Esophagus squamous epithelium (tissue), 4 donors: ENCODE data around the genes KRT40, KRTAP4-8, KRTAP9-2, KRT34, FKBP10, C17orf113 and ZNF385C.

DNA sequence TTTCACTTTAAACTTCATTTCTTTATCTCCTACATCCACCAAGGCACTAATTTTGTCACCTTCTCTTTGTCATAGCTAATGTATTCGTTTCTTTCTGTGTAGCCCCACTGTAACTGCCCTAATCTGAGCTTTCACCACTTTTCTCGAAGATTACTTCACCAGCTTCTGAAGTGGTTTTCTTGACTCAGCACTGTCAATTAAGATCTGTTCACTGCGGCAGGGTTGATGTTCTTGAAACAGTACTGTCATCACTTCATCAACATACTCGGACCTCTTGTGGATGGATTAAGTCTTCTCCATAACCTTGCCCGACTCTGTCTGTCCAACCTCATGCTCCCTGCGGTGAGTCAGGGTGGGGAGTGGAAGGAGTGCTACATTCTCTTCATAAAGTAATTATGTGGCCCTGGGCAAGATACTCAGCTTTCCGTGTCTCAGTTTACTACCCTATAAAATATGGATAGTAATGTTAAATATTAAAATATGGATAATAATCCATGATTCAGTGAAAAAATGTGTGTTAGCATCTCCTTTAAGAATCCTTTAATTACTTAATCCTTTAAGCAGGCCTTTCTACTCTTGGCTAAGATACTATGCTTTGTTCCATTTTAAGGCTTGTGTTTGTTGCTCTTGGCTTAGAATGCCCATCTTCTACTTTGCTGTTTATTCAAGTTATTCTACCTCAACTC lies 5.7 kb upstream of the KRT10 start:
- PRO-cap: no peak
- RAMPAGE, long total RNA, 4 experiments: no peak in any of the 4 experiments

DNA sequence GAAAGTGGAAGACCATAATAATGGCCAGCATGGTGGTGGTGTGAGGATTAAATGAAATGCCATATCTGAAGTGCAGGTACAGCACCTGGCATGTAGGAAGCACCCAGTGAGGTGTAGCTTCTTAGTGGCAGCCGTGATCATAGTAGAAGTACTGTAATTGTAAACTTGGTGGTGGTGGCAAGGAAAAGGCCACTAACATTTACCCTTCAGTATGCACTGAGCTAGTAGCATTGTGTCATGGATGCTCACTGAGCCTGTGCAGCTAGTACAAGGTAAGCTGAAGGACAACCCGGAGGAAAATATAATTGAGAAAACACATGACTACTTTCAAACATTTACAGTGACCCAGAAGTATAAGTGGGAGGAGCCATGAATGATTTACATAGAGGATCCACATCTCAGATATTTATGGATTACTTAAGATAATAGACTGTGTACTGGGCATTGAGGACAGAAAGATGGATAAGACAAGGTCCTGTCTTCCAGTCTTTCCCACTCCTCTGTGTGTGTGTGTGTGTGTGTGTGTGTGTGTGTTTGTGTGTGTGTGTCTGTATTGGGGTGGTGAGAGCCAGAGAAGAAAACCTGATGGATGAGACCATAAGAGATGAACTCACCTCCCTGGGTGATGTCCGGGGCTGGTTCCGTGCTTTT lies 14.8 kb upstream of the KRT20 start:
- PRO-cap: no peak
- RAMPAGE, long total RNA, 4 experiments: no peak in any of the 4 experiments

DNA sequence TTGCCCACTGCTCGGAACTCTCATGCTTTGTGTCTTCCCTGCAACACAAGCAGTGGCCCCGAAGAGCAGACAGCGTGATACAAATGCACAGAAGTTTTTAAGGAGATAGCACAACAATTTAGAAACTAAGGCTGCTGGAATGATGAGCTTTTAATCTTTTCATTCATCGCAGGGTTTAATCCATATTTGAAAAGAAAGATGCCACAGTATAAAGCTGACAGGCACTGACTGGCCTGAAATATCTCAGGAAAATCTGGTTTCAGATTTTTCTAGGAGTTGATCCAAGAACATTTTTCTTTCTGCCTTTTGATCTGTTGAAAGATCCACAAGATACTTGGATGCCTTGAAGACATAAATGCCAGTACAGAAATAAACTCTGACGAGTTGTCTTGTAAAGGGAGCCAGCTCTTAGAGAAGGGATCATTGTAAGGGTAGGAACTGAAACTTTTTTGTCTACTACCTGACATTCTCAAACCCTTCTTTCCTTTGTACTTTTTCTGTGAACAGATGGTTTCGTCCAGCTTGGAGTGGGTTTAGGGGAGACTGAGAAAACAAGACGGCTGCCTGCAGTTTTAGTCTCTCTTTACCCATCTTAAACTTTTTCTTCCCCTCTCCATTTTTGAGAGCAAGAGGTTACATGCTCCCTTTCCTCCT lies 25.4 kb upstream of the KRT20 start:
- PRO-cap: unidirectional peak, plus-strand start at position 382 of the sequence; unidirectional peak, plus-strand start at position 411 of the sequence
- RAMPAGE, long total RNA, 4 experiments: no peak in any of the 4 experiments

- PRO-cap: no peak
- RAMPAGE, long total RNA, 4 experiments: no peak in any of the 4 experiments
Observed at GRCh38 chr17:40926903-40927477, 10.5 kb downstream of the KRT23 start.

DNA sequence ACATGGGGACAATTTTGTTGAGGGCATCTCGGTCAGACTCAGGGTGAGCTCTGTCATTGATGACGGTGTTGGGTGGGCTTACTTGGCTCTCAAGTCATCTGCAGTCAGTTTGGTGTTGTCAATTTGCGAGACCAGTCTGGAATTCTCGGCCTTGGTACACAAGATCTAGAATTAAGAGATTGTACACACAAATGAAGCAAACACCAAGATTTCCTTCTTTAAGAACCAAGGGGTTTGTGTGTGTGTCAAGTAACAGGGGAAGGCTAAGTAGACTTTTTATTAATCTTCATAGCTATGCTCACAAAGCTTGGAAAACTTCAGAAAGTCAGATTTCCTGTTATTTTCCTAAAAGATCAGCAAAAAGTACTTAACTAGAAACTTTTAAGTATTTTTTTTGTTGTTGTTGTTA lies 2.4 kb downstream of the KRT39 start:
- PRO-cap: no peak
- RAMPAGE, long total RNA, 4 experiments: no peak in any of the 4 experiments

DNA sequence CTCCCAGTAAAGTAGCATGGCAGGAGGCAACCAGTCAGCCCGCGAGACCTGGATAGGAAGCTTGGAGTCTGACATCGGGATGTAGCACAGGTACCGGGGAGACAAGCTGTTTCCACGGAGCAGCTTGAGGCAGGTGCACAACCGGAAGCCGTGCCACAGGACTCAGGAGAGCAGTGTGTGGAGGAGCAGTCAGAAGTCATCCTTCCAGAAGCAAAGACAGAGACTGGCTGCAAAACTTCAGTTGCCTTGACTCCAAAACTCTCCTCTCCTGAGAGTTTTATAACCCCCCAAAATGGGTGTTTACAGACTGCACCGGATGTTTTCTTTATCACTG lies at the start of gene KRT40:
Gene KRT40 (minus strand): TSS at position 253 of the 334 bp plus-strand sequence.
- PRO-cap: no peak
- RAMPAGE, long total RNA, 4 experiments: no peak in any of the 4 experiments

GRCh38 chr17:41098023-41098222 lies at the start of gene KRTAP4-8:
Gene KRTAP4-8 (minus strand): TSS chr17:41098142.
- PRO-cap: no peak
- RAMPAGE, long total RNA, 4 experiments: no peak in any of the 4 experiments

DNA sequence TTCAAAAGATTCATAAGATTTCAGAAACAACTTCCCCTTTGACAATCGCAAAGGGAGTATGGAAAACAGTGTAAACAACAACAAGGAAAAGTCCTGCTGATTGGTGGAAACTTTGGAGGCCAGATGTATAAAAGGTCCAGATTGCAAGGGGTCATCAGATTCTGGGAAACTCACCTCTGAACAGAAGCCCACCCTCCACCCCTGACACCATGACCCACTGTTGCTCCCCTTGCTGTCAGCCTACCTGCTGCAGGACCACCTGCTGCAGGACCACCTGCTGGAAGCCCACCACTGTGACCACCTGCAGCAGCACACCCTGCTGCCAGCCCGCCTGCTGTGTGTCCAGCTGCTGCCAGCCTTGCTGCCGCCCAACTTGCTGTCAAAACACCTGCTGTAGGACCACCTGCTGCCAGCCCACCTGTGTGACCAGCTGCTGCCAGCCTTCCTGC lies at the start of gene KRTAP9-2:
Gene KRTAP9-2 (plus strand): TSS at position 203 of the 449 bp plus-strand sequence.
- PRO-cap: no peak
- RAMPAGE, long total RNA, 4 experiments: no peak in any of the 4 experiments

DNA sequence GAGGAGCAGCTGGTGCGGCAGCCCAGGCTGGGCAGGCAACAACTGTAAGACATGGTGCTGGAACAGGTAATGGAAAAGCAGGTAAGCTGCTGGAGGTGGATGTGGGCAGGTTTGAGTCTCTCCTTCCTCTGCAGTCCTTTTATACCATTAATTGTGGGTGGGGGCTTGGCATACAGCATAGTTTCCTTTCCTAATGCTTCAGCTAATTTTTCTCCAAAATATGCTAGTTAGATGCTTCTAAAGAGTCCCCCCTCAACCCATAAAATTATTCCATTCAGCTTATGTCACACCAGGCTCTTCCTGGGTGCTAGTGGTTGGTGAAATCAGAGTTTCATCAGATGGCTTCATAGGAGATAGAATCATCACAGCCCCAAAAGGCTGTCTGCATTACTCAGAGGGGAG lies at the start of gene KRT34:
Gene KRT34 (minus strand): TSS at position 113 of the 402 bp plus-strand sequence.
- PRO-cap: no peak
- RAMPAGE, long total RNA, 4 experiments: no peak in any of the 4 experiments

GRCh38 chr17:41522034-41522781 lies 3.5 kb upstream of the KRT15 start:
- PRO-cap: bidirectional peak, plus-strand start at chr17:41522153, minus-strand start at chr17:41521966; bidirectional peak, plus-strand start at chr17:41522626, minus-strand start at chr17:41522506
- RAMPAGE, long total RNA, 4 experiments: no peak in any of the 4 experiments

DNA sequence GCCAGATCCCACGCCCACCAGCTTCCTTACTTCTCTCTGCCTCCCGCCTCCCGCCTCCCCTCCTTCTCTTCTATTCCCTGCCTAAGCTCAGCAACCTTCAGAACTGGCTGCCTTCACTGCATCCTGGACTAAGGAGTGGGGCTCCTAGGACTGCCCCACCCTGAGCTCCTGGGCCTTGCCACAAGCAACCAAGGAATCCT lies 1.8 kb downstream of the KRT17 start:
- PRO-cap: no peak
- RAMPAGE, long total RNA, 4 experiments: no peak in any of the 4 experiments

GRCh38 chr17:41691640-41691943 lies 2.9 kb downstream of the EIF1 start:
- PRO-cap: no peak
- RAMPAGE, long total RNA, 4 experiments: no peak in any of the 4 experiments

DNA sequence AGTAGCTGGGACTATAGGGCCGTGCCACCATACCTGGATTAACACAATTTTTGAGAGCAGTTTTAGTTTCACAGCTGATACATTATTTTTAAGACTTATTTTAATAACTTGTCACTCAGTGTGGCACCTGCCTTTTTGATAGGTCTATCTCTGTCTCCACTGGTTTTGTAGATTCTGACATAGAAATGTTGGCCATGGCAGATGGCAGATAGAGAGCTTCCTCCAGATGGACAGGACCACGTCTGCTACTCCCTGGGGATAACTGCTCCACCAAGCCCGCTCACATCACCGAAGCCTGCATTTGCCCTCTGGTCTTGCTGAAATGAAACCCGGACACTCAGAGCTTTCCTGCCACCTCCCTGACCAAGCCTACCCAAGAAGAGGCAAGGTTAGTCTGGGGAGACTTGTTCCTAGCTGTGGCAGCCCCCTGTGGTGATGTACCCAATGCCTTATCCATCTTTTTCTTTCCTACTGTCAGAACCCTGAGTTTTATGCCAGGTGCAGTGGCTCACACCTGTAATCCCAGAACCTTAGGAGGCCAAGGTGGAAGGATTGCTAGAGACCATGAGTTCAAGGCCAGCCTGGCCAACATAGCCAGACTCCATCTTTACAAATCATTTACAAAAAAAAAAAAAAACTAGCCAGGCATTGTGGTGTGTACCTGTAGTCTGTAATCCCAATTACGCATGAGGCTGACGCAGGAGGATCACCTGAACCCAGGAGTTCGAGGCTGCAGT lies 16.5 kb upstream of the HAP1 start:
- PRO-cap: no peak
- RAMPAGE, long total RNA, 4 experiments: no peak in any of the 4 experiments

DNA sequence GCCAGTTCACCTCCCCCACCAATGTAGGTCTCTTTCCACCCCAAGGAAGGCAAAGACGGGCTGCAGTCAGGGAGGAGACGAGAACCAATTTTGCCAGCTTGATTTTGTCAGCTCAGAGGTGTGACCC lies 7.0 kb upstream of the JUP start:
- PRO-cap: bidirectional peak, plus-strand start at position 52 of the sequence, minus-strand start outside the sequence
- RAMPAGE, long total RNA, 4 experiments: no peak in any of the 4 experiments

DNA sequence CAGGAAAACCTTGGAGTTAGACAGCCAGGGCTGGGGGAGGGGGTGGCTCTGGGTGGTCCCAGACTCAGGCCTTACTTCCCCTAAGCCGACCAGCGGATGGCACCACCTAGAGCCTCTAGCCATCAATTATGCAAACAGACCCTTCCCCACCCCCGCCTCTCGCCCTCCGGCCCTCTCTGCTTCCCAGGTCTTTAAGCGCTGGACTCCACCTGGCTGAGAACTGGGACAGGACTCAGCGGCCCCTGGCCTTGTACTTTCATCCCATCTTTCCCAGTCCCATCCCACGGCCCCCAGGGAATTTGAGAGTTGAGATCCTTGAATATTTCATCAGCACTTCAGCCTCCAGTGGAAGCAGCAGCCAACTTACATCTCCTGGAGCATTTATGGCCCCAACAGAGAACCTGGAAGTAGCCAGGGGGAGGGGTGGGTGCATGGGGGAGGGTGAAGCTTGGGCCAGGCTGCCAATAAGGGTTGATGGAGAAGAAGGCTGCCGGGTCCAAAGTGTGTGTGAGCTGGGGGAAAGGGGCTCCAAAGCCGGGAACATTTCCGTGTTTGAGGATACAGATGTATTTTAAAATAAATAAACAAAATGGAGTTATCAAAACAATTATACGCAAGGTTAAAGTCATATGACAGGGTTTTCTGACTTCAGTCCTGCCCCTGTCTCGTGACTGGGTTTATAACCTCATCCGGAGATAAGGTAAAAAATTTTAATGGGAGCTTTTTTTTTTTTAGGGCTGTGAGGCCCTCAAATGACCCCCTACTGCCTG lies 7.5 kb upstream of the JUP start:
- PRO-cap: no peak
- RAMPAGE, long total RNA, 4 experiments: no peak in any of the 4 experiments

DNA sequence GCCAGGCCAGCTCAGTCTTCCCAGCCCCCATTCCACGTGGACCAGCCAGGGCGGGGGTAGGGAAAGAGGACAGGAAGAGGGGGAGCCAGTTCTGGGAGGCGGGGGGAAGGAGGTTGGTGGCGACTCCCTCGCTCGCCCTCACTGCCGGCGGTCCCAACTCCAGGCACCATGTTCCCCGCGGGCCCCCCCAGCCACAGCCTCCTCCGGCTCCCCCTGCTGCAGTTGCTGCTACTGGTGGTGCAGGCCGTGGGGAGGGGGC lies at the start of gene FKBP10:
Gene FKBP10 (plus strand): TSS at position 138 of the 259 bp plus-strand sequence.
- PRO-cap: bidirectional peak, plus-strand start at position 88 of the sequence, minus-strand start at position 38 of the sequence
- RAMPAGE, long total RNA, 4 experiments: start-site peak on the plus strand in 4 of 4 experiments, centred at positions 104 to 141 of the sequence, 6 to 102 reads per replicate

DNA sequence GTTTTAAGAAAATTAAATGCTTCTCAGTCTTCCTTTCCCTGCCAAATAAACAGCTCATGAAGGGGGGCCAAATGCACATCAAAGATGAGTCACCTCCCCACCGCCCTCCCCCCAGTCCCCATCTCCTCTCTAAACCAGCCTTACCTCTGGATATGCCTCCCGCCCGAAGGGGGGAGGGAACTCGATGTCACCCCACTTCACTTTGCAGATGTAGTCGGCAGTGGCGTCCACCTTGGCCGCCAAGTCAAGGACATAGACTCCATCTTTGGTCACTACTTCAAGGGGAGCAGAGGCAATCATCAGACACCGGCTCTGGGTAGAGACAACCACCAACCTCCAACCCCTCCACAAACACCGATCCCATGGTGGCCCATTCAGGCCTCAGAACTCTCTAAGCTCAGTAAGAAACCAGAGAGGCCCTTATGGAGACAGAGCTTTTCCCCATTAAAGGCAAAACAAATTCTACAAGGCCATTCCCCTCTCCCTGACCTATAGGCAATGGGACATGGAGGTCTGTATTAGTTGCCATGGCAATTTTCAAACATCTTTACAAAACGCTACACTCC lies 11.4 kb downstream of the ACLY start:
- PRO-cap: no peak
- RAMPAGE, long total RNA, 4 experiments: no peak in any of the 4 experiments

- PRO-cap: no peak
- RAMPAGE, long total RNA, 4 experiments: no peak in any of the 4 experiments
Observed at GRCh38 chr17:41984497-41984841, 17.9 kb downstream of the CNP start.

DNA sequence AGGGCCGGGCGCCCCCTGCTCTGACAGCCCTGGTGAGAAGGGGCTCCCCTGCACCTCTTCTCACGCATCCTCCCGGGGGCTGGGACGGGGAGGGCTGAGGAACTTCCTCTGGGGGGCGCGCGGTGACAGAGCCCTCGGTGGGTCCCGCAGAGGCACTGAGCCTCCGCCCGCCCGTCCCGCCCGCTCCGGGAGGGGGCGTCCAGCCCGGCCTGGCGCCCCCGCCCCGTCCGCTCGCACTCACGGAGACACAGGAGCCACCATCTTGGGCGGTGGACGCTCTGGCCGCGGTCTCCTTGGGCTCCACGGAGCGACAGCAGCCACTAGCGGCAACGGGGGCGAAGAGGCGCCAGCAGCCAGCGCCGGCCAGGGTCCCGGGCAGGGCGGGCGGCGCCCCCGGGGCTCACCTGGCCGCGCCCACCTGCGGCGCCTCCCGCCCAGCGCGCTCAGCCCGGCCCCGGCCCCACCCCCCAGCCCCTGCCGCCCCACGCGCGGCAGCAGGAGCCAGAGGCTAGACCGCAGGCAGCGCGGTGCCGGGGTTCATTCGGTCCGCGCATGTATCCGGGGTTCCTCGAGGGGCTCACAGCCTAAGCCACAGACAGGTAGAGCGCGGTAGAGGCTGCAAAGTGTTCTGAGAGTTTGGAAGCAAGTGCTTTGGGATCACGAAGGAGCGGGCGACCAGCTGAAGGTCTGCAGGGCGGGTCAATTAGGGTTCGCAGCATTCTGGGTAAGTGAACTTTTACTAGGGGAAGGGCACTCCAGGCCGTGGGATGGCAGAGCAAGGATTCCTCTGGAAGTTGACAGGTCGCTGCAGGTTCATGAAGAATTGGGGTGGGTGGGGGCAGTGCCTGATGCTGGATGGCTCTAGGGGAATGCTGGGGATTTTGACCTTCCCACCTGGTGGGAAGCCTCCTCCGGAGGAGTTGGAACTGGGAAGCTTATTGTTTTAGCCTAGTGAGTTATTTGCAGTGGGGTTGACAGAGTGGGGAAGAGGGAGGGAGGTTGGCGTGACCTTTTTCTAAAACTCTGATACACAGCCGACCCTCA lies at the start of gene C17orf113:
Gene C17orf113 (minus strand): TSS at position 286 of the 1,044 bp plus-strand sequence.
- PRO-cap: no peak
- RAMPAGE, long total RNA, 4 experiments: no peak in any of the 4 experiments

DNA sequence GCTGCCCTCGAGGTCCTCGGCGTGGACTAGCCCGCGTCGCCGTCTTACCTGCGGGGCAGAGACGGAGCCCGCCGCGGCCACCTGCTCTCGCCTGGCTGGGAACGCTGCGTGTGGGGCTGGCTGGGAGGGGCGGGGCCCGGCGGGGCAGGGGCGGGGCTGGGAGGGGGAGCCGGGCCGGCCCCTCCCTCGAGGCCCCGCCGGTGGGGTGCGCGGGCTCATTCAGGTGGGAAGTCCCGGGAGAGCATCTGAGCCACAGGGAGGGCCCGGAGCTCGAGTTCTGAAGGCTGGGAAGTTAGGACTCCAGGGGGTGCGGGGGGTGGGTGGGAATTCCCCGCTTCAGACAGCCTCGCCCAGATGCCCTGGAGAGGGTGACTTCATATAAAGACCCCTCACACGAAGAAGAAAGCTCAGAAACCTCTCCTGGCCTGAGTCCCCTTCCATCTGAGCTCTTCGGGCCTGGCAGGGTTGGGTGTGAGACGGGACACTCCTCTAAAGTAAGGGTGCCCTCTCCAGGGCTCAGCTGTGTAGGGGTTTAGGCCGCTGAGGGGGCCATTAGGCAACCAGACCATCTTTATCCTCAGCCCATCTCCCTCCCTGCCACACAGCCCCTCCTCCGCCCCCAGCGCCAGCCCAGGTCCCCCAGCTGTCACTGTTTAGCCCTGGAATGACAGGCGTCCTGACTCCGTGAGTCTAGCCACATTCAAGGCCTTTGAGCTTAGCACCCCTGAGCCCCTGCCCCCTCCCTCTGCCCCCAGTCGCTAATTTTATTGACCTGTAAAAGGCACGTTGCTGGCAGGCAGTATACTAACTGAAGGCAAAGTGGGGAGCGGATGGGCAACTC lies at the start of gene ZNF385C:
Gene ZNF385C (minus strand): TSS at position 112 of the 841 bp plus-strand sequence.
- PRO-cap: no peak
- RAMPAGE, long total RNA, 4 experiments: no peak in any of the 4 experiments